Pulmonary artery (tissue), 1 donor: Measurements from ENCODE around the gene CFAP20DC.

- PRO-cap, result no peak
These were observed 58.3 kb upstream of the FLNB start for GRCh38 chr3:57949868-57950371.

GRCh38 chr3:57990222-57990494, 18.1 kb upstream of the FLNB start:
- PRO-cap, result no peak

GRCh38 chr3:58048145-58048832, 40.1 kb downstream of the FLNB start:
- PRO-cap, result no peak

DNA sequence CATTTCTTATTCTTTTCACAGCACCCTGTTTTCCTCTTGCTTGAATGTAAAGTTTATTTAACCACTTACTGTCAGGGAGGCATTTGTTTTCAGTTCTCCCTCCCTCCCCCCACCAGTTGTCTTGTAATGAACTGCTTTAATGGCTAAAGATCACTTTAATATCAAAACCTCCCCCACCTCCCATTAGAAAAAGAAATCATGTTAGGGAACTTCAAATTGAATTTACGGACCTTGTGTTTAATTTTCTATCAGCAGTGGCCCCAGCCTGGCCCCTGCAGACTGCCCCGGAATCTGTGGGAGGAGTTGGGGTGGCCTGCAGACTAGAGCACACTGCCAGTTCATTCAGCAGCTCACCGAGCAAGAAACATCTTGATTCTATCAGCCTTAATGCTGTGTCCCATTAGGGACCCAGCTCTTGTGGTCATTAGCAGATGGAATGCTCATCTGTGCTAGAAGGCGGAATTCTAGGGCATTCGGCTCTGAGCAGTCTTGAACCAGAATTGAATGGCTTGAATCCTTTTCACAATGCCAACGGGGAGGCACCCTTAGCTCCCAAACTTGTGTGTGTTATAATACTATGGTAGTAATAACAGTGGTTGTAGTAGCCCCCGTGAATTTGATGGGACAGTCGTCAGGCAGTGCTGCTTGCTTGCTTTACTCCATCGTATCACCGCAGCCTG, 54.3 kb downstream of the FLNB start:
- PRO-cap, result no peak

GRCh38 chr3:58111438-58112248, 99.1 kb downstream of the DNASE1L3 start:
- PRO-cap, result no peak

DNA sequence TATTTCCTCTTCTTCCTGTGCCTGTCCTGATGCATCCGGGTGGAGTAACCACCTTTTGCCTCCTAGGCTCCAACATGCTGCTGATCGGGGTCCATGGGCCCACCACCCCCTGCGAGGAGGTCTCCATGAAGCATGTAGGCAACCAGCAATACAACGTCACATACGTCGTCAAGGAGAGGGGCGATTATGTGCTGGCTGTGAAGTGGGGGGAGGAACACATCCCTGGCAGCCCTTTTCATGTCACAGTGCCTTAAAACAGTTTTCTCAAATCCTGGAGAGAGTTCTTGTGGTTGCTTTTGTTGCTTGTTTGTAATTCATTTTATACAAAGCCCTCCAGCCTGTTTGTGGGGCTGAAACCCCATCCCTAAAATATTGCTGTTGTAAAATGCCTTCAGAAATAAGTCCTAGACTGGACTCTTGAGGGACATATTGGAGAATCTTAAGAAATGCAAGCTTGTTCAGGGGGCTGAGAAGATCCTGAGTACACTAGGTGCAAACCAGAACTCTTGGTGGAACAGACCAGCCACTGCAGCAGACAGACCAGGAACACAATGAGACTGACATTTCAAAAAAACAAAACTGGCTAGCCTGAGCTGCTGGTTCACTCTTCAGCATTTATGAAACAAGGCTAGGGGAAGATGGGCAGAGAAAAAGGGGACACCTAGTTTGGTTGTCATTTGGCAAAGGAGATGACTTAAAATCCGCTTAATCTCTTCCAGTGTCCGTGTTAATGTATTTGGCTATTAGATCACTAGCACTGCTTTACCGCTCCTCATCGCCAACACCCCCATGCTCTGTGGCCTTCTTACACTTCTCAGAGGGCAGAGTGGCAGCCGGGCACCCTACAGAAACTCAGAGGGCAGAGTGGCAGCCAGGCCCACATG, 40.0 kb downstream of the DNASE1L3 start:
- PRO-cap, result no peak

GRCh38 chr3:58178554-58179145, 32.1 kb downstream of the DNASE1L3 start:
- PRO-cap, result no peak

DNA sequence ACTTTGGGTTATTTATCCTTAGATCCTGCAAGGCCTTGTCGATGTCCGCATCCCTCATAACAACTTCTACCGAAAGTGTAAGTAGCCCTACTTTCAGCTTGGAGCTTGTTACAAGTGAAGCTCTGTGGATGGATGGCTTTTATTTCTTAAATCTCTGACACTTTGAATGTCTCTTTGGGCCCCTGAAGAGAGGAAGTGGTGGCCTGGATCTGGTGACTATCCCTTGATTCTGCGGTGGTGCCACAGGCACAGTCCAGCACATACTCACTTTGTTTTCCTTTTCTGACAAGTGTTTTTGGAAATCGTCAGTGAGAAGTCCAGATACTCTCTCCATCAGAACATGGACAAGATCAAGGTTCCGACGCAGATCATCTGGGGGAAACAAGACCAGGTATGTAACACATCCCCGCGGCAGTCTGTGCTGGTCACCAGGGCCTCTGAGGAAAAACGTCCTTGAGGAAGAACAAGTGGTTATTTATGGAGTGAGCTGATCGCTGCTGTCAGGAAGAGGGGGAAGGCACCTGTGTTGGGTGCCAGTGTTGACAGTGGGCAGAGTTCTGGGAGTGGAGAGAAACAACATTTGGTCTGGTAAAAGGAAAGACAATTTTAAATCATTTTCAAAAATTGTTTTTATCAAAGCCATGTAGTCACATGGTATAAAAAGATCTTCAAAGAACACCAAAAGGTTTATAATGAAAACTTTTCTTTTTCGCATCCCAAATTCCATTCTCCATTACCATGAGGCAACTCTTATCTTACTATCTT, 20.8 kb upstream of the RPP14 start:
- PRO-cap, result no peak

DNA sequence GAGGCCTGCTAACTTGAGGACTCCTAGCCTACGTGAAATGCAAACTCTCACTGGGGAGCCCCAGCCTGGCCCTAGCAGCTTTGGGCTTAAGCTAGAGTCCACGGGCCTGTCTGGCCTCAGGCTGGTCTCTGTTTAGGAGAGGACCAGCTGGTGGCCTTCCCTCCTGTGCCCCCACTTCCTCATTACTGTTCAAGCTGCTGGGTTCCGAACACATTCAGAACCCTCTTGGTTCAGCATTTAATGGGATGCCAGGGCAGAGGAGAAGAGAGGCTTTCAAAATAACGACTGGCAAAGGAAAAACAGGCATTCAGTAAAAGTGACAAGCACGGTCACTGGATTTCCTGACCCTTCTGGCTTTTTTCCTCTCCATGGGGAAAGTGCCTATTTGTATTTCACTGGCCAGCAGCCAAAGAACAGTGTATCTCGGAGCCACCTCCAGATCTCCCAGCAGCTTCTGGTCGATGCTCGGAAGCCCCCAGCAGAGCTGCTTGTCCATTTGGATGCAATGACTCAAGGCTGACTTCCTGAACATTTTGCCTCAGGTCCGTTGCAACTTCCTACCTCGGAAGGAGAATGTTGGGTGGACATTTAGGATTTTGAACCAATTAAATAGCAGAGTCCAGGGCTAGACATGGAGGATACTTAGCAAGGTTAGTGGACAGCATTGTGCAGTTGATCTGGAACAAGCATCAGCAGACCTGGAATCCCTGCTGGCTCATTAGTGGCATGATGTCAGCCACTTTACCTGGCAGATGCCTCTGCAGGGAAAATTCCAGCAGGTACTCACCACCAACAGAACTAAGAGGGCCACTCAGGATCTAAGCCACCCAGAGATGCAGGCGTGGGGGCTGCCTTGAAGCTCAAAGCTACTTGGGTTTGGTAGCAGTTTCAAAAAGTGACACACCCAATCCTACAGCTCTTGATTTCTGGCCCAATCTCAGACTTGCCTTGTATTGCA, 1.2 kb downstream of the FAM107A start:
- PRO-cap, result no peak

DNA sequence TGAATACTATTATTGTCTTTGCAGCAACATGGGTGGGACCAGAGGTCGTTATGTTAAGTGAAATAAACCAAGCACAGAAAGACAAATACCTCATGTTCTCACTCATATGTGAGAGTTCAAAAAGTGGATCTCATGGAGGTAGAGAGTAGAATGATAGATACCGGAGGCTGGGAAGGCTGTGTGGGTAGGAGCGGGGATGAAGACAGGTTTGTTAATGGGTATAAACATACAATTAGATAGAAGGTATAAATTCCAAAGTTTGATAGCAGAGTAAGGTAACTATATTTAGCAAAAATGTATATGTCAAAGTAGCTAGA, 118.5 kb upstream of the FAM3D start:
- PRO-cap, result no peak

GRCh38 chr3:59049585-59050506, at the start of gene CFAP20DC:
CFAP20DC (minus strand) TSS chr3:59050025.
- PRO-cap, result bidirectional peak, plus-strand start at chr3:59050121, minus-strand start at chr3:59050025

GRCh38 chr3:59424655-59425252, 374.9 kb upstream of the CFAP20DC start:
- PRO-cap, result no peak

DNA sequence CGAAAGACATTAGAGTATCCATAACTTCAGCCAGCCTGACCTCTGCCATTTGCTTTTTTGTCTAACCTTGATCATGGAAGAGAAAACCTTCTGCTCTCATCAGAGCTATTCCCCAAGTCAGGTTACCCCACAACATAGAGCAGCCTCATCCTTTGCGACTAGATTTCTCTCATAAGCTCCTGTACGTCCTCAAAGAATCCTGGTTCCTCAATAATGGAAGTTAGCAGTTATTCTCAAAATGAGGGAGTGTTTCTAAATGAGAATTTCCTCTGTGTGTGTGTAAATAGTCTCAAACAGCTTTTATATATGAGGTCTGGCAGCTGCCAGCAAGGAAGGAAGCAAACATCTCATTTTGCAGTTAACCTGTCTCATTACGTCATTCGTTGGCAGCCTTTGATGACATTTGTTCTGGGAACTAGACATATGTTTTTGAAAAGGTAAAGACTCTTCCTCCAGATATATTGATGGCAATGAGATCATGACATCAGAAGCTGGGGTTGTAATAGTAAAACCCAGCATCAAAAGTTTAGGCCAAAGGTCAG, 386.2 kb upstream of the CFAP20DC start:
- PRO-cap, result no peak

DNA sequence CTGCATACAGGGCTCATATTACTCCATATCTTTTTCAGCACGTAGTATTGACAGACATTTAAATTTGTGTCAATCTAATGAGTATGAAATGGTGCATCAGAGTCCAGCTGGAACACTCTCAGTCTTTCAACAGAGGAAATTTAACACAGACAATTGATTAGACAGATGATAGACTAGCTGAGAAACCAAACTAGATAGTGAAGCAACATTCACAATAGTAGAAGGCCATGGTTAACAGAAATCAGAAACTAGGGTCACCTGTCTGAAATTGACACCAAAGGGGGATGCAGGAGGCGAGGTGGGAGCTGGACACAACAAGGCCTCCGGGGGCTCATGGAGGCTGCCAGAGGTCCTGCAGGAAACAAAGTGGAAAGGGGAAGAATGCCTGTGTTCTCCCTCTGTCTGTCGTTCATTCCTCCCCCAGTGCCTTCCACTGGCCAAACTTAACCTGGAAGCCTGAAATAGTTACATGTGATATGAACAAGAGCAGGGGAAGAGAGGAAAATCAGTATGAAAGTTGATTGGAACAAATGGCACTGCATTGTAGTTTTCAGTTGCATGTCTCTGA, 501.9 kb upstream of the CFAP20DC start:
- PRO-cap, result no peak

DNA sequence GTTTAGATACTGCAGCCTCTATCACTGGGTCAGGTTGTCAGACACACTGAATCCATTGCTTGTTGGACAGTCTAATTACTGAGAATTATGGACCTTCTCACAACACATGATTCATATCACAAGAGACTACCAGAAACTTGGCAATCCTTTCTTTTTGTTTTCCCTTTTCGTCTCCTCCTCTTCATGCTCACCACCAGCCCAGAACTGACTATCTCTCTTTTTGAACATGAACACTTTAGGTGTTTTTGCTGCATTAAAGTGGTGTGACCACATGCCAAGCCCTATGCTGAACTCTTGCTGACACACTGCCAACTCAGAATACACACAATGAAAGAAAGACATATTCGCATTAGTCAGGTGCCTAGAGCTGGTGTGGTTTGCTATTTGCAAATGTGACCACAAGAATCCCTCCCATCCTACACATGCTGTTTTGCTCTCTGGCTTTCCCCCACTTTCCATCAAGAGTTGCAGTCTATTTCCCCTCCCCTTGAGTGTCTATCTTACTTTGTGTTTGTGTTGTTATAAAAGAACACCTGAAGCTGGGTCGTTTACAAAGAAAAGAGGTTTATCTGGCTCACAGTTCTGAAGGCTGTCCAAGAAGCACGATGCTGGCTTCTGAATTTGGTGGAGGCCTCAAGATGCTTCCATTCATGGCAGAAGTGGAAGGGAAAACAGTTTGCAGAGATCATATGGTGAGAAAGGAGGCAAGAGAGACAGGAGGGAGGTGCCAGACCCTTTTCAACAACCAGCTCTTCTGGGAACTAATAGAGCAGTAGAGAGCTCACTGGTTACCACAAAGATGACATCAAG, 967.9 kb upstream of the CFAP20DC start:
- PRO-cap, result no peak

DNA sequence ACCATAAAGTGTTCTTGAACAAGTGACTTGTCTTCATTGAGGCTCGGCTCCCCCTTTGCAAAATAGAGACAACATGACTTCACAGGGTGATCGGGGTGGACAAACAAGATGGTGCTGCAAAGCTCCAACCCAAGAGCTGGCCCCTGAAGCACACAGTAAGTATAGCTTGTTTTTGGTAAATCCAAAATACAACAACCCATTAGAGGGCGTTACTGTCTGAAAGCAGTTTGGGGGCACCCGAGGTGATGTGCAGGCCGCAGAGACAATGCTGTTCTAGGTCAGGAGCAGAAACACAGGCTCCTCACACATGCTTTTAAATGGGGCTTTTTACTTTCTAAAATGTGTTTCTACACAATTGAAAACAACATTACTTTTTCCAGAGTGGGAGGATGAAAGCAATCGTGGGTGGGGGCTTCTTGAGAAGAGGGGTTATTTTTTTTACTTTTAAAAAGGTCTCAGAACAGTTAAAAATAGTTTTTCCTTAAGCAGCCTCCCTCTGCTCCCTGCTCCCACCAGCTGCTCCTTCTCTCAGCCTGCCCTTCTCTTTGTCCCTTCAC, 1029.2 kb upstream of the CFAP20DC start:
- PRO-cap, result no peak

- PRO-cap, result no peak
These were observed 2.2 kb downstream of the PTPRG start for GRCh38 chr3:61563481-61564131.

- PRO-cap, result no peak
These were observed 35.7 kb downstream of the PTPRG start for GRCh38 chr3:61596874-61597665.

DNA sequence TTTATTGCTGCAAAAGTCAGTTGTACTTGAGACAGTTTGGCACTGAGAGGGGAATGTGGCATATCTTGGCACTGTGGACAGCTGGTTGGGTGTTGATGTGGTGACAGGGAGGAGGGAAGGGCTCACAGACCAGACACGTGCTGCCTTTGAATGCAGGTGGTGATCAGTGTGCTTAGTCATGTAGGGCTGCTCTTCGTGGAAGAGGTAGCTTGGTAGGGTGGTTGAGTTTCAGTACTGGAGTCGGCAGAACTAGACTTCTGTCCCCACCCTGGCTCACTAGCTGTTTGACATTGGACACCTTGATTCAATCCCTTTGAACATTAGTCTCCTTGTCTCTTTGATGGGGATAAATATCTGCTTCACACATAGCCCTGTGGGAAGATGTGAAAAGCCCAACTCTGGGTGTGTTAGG, 108.4 kb downstream of the PTPRG start:
- PRO-cap, result no peak

- PRO-cap, result no peak
These were observed 119.7 kb downstream of the PTPRG start for GRCh38 chr3:61680879-61681611.